ENCODE measurements around a stretch of chr2.

GRCh38 chr2:134262432-134263332 lies 8.8 kb downstream of the MGAT5 start:
- PRO-cap: no peak

DNA sequence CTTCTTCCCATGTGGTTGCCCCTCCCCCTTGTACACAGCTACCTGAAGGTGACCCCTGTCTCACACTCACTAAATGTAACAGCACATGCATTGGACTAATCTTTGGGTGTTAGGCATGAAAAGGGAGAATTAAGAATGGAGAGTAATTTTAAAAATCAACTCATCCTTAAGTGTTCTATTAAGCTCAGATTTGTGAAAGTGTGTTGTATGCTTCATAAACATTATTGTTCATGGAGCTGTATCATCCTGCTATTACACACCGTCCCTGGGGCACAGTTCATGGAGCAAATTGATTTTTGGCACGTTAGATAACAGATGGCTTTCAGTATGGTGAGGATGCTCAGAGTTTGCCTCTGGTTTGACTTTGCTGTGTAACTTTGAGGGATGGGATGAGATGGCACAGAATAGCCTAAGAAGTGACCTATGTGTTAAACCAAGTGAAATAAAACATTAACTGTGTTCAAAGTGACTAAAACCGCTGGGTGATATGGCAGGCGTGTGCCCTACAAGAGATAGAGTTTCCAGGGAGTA lies 97.1 kb downstream of the MGAT5 start:
- PRO-cap: no peak

- PRO-cap: no peak
Measured at GRCh38 chr2:134360808-134361498, 107.1 kb downstream of the MGAT5 start.

DNA sequence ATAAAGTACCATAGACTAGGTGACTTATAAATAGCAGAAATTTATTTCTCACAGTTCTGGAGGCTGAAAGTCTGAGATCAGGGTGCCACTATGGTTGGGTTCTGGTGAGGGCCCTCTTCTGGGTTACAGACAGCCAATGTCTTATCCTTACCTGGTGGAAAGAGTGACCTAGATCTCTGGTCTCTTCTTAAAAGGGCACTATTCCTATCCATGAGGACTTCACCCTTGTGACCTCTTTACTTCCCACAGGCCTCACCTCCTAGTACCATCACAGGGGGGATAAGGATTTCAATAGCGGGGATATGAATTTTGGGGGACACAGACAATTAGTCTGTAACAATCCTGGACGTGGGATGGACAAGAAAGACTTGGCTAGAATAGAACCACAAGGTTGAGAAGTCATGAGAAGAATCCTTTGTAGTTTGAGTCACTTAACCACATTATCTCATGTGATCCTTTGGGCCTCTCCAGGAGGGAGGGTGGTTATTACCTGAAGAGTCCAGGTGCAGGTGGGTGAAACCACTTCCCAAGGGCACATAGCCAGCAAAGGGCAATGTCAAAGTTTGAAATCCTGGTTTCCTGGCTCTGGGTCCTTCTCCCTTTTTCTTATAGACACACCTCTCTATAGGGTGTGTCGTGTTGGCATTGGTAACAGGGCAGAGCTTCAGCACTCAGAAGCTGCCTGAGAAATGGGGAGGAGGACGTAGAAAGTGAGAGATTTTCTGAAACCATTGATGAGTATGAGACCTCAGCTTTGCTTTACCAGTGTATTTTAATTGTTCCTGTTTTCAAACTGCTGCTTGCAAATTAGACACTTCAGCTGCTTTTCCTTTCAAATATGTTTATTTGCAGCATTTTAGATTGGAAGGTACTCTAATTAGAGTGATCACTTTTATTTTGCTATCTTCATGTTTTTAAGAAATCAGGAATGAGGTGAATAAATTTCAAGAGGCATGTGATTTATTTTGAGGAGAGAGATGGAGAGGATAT lies 137.8 kb downstream of the MGAT5 start:
- PRO-cap: unidirectional peak, plus-strand start at position 674 of the sequence

DNA sequence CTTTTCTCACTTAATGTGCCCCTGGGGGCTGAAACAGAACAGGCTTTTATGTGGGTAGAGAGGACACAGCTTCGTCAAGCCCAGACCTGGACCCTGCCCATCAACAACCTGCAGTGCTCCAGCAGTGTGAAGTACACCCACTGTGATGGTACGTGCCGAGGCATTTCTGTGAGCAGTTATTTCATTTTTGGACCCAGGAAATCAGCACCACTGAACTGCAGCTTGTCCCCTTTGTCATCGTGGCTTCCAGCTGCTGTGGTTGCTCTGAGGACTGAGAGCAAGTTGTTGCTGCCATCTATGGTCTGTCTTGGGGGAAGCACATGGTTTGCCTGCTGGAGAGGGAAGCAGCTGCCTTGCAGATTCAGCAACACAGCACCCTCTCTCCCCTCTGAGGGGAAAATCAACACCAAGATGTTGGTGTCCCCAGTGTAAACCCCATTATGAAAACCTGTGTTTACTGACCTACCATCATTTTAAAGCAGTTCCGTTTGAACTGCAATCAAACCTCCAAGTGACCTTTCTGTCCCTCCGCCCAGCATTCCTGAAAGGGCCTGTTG lies 158.1 kb downstream of the MGAT5 start:
- PRO-cap: no peak

- PRO-cap: no peak
Measured at GRCh38 chr2:134421504-134422097, 167.7 kb downstream of the MGAT5 start.

GRCh38 chr2:134656341-134657052 lies 62.3 kb downstream of the TMEM163 start:
- PRO-cap: no peak

GRCh38 chr2:134678139-134678517 lies 40.7 kb downstream of the TMEM163 start:
- PRO-cap: no peak

DNA sequence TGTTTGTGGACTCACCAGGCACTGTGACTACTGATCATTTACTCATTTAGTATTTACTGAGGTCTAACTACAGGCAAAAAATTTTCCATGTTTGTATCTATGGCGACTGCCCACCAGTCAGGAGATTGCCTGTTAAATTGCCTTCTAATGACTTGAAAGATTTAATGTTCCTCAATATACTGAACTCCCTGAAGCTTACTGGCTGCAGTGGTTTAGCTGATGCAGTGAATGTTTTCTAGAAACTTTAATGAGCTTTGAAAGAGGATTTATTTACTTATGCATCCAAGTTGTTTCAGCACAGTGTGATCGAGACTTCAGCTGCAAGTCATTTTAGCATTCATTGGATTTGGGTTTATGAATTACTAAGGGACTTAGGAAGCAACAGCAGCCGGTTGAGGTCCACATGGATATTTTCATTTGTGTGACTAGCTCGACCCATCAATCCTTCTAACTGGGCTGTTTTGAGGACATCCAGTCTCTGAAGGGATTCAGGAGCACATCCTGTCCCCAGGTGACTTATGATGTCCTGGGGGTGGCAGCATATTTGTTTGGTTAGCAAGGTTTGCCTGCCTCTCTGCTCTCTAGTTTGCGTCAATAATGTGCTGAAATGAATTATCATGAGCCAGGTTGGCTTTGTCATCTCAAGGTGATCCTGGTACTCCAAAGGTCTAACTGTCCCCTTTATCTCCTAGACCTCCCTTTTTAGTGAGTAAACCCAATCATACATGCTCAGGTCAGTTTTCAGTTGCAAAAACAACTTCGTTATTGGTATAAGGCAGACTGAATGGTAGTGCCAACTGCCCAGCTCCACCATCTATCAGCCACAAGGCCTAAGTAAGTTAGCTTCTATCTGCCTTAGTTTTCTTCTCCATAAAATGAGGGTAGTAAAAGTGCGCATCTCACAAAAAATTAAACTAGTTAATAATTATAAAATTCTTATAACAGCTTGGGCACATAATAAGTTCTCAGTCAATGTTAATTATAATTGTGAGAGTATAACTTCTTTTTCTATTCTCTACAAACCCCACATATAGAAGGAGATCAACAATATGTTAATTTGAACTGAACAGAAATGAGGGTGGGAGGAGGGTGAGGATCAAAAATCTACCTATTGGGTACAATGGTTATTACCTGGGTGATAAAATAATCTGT lies 27.0 kb downstream of the ACMSD start:
- PRO-cap: no peak

DNA sequence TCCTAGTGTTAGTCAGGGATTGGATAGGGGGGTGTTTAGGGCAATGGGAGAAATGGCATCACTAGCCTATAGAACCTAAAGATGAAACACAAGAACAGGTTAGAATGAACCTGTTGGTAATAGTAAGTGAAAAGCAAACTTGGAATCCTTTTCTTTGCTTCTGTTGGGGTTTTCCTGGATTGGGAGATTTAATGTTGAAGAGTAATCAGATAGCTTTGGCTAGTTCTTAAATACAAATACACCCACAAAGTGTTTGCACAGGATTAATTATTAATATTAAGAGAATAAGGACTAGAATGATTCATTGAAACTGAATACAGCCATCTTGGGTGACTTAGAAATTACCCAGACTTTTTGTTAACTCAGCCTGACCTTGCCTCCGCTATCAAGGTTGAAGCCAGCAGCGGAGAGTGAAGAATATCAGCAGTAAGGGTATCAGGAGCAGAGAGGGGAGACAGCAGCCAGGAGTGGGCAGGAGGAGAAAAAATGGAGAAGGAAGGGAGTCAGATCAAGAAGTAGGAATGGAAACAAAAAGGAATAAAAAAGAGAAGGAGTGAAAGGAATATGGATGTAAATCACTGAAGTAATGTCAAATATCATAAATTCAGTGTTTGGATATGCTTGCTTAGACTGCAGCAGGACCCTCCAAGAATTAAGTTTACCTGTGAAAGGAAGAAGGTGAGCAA lies 14.5 kb downstream of the CCNT2 start:
- PRO-cap: no peak

DNA sequence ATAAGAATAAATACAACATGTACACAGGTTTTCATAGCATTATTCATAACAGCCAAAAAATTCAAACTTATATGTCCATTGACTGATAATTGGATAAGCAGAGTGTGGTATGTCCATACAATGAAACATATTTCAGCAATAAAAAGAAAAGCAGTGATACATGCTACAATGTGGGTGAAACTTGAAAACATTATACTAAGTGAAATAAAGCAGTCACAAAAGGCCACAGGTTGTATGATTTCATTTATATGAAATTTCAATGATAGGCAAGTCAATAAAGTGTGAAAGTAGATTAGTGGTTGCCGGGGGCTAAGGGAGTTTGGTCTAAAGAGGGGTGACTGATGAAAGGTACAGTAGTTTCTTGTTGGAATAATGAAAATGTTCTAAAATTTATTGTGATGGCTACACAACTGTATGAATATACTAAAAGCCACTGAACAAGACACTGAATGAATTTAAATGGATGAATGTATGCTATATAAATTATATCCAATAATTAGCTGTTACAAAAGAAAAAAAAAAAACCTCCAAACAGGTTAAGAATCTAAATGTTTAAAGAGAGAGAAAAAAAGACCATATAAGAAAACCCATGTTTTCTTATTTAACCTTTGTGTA lies 45.4 kb downstream of the R3HDM1 start:
- PRO-cap: no peak

DNA sequence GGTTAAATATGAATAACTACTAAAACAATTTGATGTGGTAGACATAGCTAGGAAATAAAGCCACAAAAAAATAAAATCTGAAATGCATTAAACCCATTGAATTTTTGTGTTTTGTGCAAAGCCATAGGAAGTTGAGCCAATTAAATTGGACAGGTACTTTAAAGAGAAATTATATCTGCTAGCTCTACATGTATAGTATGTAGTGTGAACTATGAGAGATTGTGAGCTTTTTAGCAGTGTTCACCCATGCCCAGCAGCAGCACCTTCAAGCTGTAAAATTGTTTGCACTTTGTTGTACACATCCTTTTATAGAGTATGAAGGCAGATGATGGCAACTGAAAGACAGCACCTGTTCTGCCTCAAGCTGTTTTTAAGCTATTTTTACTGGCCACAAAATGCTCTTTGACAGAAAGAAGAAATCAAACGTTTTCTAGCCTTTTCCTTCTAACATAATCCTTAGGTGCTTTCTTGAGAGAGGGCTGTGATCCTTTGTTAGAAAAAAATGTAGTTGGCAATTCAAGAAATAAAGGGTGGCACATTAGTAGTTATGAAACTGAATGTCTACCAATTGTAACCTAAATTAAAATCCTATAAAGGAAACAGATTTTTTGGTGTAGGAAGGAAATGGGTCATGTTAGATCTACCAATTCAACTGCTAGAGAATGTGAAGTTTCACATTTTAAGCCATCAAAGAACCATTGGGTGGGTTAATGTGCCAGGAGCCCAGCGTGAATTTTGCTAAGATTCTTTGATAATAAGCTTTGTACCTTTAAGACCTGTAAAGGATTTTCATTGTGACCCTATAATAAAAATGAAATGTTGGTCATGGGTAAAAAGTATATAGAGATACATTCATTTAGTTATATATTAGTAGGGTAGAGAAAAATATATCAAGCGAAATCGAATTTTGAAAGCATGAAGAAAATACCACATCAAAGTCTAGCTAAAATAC lies 59.5 kb downstream of the R3HDM1 start:
- PRO-cap: no peak

- PRO-cap: no peak
Measured at GRCh38 chr2:135724216-135724840, 17.3 kb upstream of the UBXN4 start.

GRCh38 chr2:136114249-136114898 lies 3.6 kb downstream of the CXCR4 start:
- PRO-cap: no peak

GRCh38 chr2:136116034-136116914 lies 1.7 kb downstream of the CXCR4 start:
- PRO-cap: bidirectional peak, plus-strand start at chr2:136116581, minus-strand start at chr2:136116423; bidirectional peak, plus-strand start at chr2:136116955, minus-strand start at chr2:136116750

DNA sequence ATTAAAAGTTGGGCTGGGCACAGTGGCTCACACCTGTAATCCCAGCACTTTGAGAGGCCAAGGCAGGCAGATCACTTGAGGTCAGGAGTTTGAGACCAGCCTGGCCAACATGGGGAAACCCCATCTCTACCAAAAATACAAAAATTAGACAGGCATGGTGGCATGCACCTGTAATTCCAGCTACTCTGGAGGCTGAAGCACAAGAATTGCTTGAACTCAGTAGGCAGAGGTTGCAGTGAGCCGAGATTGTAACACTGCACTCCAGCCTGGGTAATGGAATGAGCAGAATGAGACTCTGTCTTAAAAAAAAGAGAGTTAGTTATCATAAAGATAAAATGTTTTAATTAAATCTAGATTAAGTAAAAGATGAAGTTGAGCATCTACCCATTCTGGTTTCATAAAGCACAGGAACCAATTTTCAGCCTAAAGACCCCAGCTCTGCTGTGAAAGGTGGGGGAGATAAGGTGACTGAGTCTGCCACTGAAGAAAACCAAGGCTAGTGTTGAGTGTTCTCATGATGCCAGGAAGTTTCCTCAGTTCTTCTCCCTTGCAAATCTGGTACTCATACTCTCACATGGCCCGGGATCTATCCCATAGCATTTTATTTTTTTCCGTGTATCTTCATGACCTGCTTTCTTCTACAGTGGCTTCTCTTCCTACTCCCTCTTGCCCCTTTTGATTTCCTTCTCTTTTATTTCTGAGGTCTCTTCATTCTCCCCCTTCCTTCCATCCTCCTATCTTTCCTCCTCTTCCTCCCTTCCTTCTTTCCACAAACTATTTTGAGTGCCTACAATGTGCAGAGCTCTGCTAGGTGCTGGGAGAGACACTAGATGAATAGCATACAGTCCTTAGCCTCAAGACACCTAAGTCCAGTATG lies 10.4 kb upstream of the CXCR4 start:
- PRO-cap: no peak

DNA sequence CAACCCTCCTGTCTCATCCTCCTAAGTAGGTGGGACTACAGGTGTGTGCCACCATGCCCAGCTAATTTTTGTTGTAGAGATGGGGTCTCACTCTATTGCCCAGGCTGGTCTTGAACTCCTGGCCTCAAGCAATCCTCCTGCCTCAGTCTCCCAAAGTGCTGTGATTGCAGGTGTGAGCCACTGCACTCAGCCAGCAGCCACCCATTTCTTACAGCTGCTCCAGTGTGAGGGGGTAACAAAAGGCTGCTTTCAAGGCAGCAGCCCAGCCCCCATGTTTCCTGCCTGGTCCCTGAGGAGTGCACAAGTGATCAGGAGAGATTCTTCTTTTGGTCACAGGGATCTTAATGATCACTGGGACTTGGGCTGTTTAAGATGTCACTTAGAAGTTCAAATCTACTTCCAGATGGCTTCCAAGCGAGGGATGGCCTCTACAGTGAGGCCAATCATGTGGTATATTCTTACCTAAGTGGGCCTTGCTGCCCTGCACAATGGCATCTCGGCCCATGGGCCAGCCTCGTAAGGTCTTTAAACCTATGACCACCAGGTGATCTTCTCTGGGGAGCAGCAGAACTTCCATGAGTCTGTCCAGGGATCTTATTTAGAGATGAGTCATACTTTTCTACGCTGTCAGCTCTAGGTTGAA lies 15.3 kb upstream of the CXCR4 start:
- PRO-cap: no peak

DNA sequence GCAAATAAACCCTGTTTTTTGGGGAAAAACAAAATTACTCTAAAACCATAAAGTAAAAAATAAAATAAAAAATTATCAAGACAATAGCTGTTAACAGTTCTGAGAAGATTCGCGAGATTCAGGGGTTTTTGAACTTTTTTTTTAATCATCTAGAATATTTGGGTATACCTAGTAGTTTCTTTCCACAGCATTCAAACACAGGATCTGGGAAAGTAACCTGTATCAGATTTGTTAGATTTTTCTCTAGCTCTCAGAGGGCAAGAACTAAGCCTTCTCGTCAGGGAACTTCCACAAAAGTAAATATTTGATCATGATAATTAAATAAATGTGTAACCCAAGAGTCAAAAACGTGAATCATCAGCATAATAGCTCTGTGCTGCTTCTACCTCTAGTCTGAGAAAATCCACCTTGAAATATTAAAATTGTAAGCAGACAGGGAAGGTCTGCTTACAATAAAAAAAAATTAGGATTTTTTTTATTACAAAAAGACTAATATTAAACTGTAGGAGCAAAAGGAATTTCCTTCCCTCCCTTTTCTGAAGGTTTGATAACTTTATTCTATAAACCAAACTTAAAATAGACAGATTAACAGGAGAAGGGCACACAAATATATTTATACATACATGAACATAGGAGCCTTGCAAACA lies 225.7 kb upstream of the SPOPL start:
- PRO-cap: no peak

- PRO-cap: no peak
Measured at GRCh38 chr2:138288681-138289007, 212.9 kb upstream of the SPOPL start.

- PRO-cap: no peak
Measured at GRCh38 chr2:138493055-138493737, 8.4 kb upstream of the SPOPL start.